AG08470 (cell line): ENCODE measurements around a stretch of chr6.

DNA sequence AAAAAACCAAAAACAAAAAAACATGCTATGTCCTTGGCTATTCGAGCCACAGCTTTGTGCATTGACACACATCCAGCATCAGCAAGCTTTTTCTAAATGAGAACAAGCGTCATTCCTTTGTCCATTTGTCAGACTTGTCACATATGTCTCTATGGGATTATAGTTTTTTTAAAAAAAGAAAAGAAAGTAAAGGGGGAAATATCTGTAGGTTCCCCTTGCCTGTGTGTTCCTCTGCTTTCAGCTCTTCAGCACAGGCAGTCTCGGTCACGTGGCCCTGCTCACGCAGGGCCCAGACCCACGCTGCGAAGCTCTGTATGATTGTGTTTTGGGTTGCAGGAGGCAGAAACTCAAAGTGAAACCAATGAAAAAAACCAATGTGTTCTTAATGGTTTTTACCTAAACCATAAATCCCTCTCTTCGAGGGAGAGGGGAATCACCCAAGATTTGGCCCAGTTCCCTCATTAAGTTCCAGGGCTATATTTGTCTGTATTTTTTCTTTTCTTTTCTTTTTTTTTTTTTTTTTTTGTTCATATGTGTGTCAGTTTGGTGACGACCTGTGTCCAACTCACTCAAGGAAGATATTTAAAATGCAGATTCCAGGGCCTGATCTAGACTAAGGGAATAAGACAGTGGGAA lies 34.0 kb upstream of the RREB1 start:
- RRBS = no CpG with 5 or more reads among the region's 9 CpGs

- RRBS = no CpG with 5 or more reads among the region's 9 CpGs
These were observed 81.5 kb downstream of the RREB1 start for GRCh38 chr6:7188971-7189918.

- RRBS = no CpG with 5 or more reads among the region's 17 CpGs
These were observed 94.2 kb downstream of the RREB1 start for GRCh38 chr6:7201675-7202599.

DNA sequence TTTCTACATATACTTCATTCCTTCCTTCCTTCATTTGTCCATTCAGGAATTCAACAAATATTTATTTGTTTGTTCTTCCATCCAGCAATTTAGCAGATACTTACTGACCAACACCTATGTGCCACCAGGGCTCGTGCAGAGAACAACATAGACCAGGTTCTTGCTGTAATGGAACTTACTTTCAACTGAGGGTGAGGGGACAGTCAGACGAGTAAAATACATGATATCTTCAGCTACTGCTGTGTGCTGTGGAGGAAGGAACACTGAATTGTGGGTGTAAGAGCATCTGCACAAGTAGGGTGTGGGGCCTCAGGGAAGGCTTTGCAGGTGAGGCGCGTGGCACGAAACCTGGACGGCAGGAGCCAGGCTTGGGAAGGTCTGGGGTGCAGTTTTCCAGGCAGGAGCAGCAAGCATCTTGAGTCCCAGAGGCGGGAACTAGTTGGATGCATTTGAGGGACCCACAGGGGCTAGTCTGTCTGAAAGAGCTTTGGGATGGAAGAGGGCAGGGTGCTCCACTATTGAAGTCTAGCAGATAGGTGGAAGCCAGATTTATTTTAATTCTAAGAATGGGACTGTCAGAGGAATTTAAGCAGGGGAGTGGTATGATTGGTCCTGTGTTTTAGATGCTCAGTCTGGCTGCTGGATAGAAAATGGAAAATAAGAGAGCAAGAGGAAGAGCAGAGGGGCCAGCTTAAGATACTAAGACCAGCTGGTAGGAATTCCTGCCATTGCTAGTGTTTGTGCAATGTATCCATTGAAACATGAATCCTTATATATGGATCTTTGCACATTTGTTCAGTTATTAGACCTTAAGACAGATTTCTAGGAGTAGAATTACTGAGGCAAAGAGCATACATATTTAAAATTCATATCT lies 98.9 kb downstream of the RREB1 start:
- RRBS = no CpG with 5 or more reads among the region's 7 CpGs

- RRBS = no CpG with 5 or more reads among the region's 3 CpGs
These were observed 92.7 kb downstream of the SSR1 start for GRCh38 chr6:7220358-7220655.

DNA sequence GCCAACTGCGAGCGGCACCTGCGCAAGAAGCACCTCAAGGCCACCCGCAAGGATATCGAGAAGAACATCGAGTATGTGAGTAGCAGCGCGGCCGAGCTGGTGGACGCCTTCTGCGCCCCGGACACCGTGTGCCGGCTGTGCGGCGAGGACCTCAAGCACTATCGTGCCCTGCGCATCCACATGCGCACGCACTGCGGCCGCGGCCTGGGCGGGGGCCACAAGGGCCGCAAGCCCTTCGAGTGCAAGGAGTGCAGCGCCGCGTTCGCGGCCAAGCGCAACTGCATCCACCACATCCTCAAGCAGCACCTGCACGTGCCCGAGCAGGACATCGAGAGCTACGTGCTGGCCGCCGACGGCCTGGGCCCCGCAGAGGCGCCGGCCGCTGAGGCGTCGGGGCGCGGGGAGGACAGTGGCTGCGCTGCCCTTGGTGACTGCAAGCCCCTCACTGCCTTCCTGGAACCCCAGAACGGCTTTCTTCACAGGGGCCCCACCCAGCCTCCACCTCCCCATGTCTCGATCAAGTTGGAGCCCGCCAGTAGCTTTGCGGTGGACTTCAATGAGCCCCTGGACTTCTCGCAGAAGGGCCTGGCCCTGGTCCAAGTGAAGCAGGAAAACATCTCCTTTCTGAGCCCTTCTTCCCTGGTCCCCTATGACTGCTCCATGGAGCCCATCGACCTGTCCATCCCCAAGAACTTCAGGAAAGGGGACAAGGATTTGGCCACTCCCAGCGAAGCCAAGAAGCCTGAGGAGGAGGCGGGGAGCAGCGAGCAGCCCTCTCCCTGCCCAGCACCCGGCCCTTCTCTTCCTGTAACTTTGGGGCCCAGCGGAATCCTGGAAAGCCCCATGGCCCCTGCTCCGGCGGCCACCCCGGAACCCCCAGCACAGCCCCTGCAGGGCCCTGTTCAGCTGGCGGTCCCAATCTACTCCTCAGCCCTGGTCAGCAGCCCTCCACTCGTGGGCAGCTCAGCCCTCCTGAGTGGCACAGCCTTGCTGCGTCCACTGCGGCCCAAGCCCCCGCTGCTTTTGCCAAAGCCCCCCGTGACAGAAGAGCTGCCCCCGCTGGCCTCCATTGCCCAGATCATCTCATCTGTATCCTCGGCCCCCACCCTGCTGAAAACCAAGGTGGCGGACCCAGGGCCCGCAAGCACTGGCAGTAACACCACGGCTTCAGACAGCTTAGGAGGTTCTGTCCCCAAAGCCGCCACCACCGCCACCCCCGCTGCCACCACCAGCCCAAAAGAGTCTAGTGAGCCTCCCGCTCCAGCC lies 82.3 kb downstream of the SSR1 start:
- RRBS = 87% methylated on average over 3 of the region's 77 CpGs

GRCh38 chr6:7241503-7242420 lies 71.2 kb downstream of the SSR1 start:
- RRBS = no CpG with 5 or more reads among the region's 15 CpGs

DNA sequence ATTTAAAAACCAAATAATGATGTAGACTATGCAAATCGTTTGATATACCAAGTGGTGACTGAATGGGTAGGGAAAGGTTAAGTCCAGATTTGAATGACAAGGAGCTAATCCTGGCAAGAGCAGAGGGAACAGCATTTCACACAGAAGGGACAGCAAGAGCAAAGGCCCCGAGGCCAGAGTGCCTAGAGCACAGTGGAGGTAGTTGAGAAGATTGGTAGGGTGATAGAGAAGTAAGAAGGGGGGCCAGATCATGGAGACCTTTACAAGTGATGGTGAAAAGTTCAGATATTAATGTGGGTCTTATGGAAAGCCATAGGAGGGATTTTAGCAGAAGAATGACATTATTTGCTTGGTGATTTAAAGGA lies 877 bp downstream of the RIOK1 start:
- RRBS = no CpG with 5 or more reads among the region's 2 CpGs

DNA sequence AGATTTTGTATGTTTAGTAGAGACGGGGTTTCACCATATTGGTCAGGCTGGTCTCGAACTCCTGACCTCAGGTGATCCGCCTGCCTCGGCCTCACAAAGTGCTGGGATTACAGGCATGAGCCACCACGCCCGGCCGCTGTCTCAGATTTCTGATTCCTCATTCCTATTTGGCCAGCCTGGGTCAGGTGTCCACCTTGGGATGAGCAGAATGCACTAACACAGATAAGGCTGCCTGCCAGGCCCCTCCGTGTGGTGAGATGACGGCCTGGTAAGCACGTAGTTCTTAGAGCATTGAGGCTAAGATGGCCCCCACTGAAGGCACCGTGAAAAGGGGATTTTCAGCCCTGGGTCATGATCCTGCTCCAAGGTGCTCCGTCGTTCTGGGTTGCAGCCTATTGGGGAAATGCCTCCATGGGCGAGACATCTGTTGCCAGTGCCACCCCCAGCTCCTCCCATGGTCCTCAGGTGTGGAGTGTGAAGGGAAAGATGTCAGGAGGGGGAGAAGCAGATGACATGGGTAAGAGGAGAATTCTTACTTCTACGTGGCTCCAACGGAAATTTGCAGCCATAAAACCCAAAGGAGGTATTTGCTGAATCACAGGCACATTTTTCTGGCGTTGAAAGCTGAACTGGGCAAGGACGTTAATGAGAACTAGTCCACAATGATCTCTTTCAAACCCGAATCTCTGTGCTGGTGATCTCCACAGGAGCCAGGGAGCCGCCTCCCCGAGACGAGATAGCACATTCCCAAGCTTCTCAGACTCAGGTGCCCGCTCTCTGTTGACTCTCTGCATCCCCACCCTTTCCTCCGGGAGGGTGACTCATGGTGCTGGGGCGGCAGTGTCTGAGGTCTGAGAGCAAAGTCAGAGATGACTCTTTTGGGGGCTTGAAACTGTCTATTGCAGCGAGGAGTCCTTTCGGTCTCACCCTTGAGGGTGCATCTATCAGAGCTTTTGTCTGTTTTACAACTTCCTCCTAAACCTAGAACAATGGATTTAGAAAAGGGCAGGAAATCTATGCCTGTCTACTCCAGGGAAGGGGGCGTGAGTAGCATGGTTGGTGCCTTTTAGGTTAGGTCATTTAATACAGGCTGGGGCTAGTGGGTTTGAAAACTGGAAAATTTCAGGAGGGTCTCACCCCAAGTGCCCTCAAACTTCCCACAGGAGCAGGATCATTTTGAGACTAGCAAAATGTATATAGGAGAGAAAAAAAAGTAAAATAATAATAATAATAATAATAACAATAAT lies 33.9 kb upstream of the BMP6 start:
- RRBS = no CpG with 5 or more reads among the region's 28 CpGs

- RRBS = no CpG with 5 or more reads among the region's 7 CpGs
These were observed 31.2 kb downstream of the TXNDC5 start for GRCh38 chr6:7879417-7879754.

- RRBS = no CpG with 5 or more reads among the region's 5 CpGs
These were observed 5.8 kb upstream of the EEF1E1 start for GRCh38 chr6:8107981-8108696.

DNA sequence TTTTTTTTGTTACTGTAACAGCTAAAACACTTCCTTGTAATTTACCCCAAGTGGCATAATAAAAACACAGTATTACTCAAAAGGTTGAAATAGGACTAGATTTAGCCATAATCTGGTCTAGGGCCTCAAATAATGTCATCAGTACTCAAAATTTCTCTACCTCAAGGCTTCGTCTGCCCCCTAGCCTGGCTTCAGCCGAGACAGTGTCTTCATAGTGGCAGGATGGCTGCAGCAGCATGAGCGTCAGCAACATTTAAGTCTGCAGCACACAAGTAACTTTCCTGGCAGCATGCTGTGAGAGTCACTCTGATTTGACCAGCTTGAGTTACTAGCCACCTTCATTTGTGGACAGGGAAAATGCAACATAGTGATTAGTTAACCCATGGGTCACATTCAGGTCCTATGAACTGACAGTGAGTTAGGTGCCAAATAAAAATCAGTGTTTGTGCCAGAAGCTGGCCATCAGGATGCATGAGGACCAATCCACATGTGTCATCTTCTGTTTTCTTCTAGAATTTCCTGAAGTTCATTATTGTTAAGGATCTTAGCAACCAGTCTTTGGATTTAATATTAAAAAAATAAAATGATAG lies 209.9 kb upstream of the SLC35B3 start:
- RRBS = no CpG with 5 or more reads among the region's 3 CpGs

DNA sequence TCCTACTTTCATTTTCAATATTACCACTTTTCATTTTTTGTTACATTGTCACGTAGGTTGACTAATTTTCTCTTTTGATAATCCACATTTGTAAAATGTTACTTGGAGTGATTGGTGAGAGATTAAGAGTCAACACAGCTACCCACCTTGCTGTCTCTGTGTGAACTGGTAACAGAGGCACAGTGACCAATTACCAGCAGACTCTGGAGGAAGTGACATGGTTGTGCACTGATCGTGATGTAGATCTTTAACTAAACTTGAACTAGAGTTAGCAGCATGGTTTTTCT lies 308.0 kb upstream of the SLC35B3 start:
- RRBS = no CpG with 5 or more reads among the region's 2 CpGs

GRCh38 chr6:10141784-10142009 lies 273.2 kb downstream of the TFAP2A start:
- RRBS = no CpG with 5 or more reads among the region's 1 CpG

DNA sequence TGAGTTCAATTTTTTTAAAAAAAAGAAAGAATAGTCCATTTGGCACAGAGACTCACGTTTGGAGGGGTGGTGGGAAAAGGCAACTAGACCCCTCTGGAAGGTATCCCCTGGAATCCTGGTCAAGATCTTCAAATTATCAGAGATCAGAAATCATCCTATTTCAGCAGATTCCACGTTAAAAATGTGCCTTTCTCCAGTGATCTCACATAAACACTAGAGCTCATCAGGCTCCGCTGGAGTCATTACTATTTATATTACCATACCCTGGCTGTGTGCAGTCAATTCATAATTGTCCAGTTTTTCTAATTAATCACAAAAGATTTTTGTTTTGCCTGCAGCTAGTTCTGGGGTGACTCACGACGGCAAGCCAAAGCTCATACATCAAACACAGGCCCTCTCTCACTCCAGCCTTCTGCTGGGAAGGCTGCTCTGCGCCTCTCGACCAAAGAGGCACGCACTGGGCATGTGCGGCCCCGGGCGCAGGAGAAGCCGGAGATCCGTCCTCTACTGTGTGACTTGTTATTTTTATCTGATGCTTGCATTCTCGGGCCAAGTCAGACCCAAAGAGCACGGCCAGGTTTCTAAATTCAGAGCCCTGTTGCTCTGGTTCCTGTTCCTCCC lies 98.7 kb downstream of the TFAP2A start:
- RRBS = no CpG with 5 or more reads among the region's 15 CpGs

DNA sequence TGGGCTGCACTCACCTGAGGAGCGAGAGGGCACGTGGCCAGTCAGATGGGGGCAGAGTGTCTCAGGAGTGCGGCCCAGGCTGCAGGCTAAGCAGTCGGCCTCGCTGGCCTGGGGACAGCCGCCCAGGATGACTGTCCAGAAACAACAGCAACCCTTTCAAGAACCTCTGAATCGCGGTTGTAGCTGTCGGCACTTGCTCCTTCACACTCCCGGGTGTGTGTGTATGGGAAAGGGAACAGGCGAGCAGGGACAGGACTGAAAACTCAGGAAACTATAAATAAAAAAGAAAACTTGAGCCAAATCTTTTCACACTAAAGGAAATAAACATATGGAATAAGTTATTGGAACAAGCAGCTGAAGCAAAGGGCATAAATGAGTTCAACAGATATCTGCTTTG lies 63.0 kb downstream of the TFAP2A start:
- RRBS = no CpG with 5 or more reads among the region's 11 CpGs

GRCh38 chr6:10398486-10398963 lies 16.3 kb downstream of the TFAP2A start:
- RRBS = no CpG with 5 or more reads among the region's 14 CpGs

GRCh38 chr6:10413665-10414525 lies 979 bp downstream of the TFAP2A start:
- RRBS = no CpG with 5 or more reads among the region's 42 CpGs

DNA sequence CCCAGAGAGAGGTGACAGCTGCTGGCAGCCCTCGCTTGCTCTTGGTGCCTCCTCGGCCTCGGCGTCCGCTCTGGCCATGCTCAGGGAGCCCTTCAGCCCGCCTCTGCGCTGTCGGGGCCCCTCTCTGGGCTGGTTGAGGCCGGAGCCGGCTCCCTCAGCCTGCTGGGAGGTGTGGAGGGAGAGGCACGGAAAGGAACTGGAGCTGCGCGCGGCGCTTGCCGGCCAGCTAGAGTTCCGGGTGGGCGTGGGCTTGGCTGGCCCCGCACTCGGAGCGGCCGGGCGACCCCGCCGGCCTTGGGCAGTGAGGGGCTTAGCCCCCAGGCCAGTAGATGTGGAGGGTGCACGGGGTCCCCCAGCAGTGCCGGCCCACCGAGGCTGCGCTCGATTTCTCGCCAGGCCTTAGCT lies 34.7 kb downstream of the C6orf52 start:
- RRBS = no CpG with 5 or more reads among the region's 31 CpGs

DNA sequence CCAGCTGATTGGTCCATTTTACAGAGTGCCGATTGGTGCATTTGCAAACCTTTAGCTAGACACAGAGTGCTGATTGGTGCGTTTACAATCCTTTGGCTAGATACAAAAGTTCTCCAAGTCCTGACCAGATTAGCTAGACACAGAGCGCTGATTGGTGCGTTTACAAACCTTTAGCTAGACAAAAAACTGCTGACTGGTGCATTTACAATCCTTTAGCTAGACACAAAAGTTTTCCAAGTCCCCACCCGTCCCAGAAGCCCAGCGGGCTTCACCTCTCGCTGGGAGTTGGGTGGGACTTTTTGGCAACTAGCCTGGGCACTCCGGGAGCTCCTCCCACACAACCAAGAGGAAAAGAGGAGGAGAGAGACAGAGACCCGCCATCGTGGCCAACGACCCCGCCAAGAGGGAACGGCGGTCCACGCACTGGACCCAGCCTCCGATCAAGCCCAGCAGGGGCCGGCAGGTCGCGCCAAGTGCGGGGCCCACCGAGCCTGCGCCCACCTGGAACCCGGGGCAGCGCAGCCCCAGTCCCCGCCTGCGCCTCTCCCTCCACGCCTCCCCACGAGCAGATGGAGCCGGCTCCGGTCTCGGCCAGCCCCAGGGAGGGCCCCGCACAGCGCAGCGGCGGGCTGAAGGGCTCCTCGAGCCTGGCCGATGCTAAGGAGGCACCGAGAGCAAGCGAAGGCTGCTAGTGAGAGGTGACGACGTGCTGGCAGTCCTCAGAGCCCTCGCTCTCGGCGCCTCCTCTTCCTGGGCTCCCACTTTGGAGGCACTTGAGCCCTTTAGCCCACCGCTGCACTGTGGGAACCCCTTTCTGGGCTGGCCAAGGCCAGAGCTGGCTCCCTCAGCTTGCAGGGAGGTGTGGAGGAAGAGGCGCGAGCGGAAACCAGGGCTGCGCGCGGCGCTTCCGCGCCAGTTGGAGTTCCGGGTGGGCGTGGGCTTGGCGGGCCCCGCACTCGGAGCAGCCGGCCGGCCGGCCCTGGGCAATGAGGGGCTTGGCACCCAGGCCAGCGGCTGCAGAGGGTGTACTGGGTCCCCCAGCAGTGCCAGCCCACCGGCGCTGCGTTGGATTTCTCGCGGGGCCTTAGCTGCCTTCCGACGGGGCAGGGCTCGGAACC lies 2.8 kb upstream of the TMEM14C start:
- RRBS = 11% methylated on average over 7 of the region's 71 CpGs